ENCODE measurements around a stretch of chr11.

DNA sequence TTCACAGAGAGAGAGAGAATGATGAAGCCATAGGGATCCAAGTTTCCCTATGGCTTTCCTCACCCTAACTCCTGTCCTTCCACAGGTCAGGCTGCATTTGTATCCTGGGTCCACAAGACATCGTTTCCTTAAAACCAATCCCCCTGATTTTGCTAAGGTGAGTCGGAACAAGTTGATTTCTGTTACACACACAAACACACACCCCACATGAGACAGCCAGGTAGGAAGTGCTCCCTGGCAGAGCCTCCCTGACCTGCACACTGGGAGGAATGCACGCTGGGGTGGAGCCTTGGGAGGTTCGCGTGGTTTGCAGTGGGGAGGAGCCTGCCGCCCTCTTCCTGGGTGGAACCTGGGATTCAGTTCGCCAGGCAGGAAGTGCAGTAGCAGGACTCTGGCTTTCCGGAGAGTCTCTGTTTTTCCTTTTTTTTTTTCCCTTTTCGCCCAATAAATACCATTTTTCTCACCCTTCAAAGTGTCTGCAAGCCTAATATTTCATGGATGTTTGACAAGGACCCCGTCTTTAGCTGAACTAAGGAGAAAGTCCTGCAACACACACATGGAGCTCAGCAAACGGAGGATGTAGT is 72.7 kb downstream of the PIWIL4 start:
- PRO-cap, result bidirectional peak, plus-strand start at position 359 of the sequence, minus-strand start at position 262 of the sequence
- RAMPAGE, long total RNA, 4 experiments, result no peak in any of the 4 experiments

GRCh38 chr11:94814162-94814766 is 46.1 kb downstream of the AMOTL1 start:
- PRO-cap, result no peak
- RAMPAGE, long total RNA, 4 experiments, result no peak in any of the 4 experiments

DNA sequence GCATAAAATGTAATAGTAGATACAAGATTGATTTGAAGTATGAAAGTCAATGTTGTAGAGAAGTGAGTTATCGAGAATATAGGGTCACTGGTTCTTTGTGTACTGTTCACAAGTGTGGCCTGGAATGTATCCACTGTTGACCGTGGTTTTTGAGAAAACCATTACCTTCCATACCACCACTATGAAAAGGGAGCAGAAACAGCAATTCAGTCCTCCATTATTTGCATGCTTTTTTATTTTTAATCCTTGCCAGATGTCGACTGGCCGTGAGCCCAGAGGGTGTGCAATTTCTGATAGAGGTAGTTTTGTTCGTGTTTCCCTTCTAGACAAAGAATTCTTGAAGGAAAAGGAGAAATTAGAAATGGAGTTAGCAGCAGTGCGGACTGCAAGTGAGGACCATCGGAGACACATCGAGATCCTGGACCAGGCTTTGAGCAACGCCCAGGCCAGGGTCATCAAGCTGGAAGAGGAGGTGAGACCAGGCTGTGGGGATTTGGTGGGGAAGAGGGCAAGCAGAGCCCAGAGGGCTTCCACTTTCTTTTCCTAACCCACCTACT is 81.7 kb downstream of the AMOTL1 start:
- PRO-cap, result no peak
- RAMPAGE, long total RNA, 4 experiments, result no peak in any of the 4 experiments

DNA sequence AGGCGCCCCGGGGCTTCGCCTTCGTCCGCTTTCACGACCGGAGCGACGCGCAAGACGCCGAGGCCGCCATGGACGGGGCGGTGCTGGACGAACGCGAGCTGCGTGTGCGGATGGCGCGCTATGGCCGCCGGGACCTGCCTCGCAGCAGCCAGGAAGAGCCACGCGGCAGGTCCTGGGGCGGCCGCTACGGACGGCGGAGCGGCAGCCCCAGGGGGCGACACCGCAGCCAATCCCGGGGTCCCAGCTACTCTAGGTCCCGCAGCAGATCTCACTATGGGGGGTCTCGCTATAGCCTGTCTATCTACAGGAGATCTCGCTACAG is 12.6 kb downstream of the KDM4E start:
- PRO-cap, result no peak
- RAMPAGE, long total RNA, 4 experiments, result start-site peak on the minus strand in 1 of 4 experiments, centred at position 83 of the sequence, 5 reads per replicate

DNA sequence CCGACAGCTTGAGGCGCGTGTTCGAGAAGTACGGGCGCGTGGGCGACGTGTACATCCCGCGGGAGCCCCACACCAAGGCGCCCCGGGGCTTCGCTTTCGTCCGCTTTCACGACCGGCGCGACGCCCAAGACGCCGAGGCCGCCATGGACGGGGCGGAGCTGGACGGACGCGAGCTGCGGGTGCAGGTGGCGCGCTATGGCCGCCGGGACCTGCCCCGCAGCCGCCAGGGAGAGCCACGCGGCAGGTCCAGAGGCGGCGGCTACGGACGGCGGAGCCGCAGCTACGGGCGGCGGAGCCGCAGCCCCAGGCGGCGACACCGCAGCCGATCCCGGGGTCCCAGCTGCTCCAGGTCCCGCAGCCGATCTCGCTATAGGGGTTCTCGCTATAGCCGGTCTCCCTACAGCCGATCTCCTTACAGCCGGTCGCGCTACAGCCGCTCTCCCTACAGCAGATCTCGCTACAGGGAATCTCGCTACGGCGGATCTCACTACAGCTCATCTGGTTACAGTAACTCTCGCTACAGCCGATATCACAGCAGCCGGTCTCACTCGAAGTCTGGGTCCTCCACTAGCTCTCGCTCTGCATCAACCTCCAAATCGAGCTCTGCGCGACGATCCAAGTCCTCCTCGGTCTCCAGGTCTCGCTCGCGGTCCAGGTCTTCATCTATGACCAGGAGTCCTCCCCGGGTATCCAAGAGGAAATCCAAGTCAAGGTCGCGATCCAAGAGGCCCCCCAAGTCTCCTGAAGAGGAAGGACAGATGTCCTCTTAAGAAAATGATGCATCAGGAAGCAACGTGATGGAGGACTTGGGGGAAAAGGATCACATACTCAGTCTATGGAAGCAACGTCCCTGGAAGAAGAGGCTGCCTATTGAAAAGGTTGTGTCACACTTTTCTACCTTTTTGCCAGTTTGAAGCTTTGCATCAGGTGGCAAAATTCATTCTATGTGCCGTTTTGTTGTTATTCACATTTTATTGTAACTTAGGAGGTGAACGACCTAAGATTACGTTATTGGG is 895 bp downstream of the SRSF8 start:
- PRO-cap, result bidirectional peak, plus-strand start at position 243 of the sequence, minus-strand start at position 145 of the sequence; bidirectional peak, plus-strand start at position 547 of the sequence, minus-strand start at position 557 of the sequence
- RAMPAGE, long total RNA, 4 experiments, result no peak in any of the 4 experiments

- PRO-cap, result bidirectional peak, plus-strand start at chr11:95090455, minus-strand start at chr11:95090268
- RAMPAGE, long total RNA, 4 experiments, result no peak in any of the 4 experiments
Observed at GRCh38 chr11:95089997-95090721, 513 bp downstream of the ENDOD1 start.

DNA sequence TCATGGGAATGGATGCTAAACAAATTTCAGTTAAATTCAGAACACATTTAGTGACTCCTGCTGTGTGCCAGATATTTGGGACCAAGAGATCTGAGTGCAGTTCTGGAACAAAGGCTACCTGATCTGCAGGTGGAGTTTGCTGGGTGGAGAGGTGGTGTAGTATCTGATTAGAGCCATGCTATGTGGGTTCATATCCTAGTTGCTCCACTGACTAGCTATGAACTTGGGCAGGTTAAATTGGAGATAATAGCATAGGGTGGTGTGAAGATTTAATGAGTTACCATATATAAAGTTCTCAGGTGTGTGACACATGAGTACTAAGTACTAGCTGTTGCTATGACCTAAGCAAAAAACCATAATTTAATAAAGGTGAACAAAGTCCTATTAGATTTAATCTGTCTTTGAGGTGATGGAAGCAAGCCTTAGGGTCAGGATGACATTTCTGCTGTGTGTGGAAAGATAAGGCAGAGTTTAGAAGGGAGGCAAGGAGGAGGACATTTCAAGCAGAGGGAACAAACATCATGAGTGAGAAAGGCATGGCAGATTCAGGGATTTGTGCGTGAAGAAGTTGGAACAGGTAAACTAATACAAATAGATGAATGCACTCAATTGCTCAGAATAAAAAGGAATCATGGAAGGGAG is 2.1 kb downstream of the ENDOD1 start:
- PRO-cap, result no peak
- RAMPAGE, long total RNA, 4 experiments, result no peak in any of the 4 experiments

GRCh38 chr11:95151394-95152086 is 61.9 kb downstream of the ENDOD1 start:
- PRO-cap, result bidirectional peak, plus-strand start at chr11:95151699, minus-strand start at chr11:95151584
- RAMPAGE, long total RNA, 4 experiments, result no peak in any of the 4 experiments

DNA sequence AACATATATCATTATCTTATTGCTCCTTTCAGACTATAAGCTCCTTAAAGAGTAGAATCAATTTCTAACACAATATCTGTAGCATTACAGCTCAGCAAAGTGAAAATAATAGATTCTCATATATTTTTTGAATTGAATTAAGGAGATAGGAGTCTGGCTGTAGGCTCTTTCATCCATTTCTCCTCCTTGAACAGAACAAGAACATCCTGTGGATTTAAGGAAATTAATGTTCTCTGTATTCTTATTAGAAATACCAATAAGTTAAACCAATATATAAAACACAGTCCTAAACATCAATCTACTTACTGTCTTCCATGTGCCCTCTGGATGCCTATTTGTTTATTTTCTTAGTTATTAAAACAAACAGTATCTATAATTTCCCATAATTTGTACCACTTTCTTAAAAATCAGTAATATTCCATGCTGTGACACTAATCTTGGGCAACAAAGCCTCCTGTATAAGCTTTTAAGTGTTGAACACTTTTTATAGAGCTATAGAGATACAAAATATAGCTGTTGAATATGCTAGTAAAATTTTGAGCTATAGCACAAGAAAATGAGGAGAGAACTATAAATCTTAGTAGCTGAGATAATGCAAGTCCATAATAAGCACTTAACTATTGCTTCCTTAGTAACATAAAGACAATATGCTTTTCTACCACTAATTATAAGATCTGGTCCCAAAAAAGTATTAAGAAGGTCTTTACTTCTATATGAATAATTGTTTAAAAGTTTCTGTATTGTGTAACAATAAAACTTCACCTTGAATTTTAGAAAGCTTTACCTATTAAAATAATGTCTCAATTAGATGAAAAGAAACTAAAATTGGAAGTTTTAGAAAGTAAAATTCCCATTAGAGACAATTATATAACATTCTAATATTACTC is 28.6 kb downstream of the SESN3 start:
- PRO-cap, result no peak
- RAMPAGE, long total RNA, 4 experiments, result no peak in any of the 4 experiments

- PRO-cap, result bidirectional peak, plus-strand start at chr11:95231585, minus-strand start at chr11:95231480; unidirectional peak, plus-strand start at chr11:95231837
- RAMPAGE, long total RNA, 4 experiments, result start-site peak on the plus strand in 3 of 4 experiments, at chr11:95231545-95231585 at its widest, 5 to 10 reads per replicate
Observed at GRCh38 chr11:95231523-95232150, 635 bp upstream of the SESN3 start.

- PRO-cap, result no peak
- RAMPAGE, long total RNA, 4 experiments, result no peak in any of the 4 experiments
Observed at GRCh38 chr11:95682353-95682692, 107.3 kb downstream of the FAM76B start.

DNA sequence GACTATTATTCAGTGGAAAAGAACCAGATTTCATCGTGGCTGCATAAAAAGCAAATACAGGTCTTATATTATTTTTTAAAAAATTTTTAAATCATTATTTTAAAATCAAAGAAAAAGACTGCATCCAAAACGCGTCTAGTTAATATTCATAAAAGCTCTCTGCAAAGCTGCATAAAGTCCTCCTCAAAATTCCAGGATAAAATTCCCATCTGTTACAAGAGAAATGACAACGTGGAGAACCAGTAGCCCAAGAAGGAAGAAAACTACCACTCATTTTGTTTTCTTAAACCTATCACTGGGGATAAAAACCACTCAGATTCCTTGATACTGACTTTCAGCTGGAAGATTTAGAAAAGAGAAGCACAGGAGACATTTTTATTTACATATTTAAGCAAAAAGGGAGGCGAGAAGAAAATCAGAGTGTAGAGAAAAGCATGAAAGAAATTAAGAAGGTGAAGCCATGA is 922 bp downstream of the MTMR2 start:
- PRO-cap, result unidirectional peak, plus-strand start at position 215 of the sequence
- RAMPAGE, long total RNA, 4 experiments, result no peak in any of the 4 experiments

DNA sequence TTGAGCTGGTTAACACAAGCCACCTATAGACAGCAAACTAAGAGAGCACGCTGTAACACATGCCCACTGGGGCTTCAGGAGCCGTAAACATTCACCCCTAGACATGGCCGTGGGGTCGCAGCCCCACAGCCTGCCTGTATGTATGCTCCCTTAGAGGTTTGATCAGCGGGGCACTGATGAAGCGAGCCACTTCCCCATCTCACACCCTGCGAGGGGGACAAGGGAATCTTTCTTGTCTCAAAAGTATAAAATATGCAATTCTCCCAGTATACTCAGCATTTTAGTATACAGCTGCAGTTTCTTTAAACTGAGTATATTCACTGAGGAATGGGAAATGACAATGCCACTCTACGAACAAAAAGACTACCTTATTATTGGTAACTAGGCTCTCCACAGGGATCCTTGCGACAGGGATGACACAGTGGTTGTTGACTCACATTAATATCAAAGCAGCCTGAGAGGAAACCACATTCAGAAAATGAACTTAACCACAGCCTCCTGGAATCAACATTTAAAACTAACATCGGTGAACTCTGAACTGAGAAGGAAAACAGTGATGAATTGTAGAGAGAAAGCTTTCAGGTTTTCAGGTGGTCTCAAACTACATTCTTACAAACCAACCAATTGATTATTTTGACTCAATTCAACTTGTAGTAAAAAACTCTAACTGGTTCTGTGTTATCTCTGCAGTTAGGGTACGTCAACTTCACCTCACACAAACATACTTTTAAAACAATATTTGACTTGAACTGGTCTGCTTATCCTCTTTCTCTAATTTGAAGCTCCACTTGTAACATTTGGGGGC is 90.2 kb upstream of the MTMR2 start:
- PRO-cap, result no peak
- RAMPAGE, long total RNA, 4 experiments, result no peak in any of the 4 experiments

DNA sequence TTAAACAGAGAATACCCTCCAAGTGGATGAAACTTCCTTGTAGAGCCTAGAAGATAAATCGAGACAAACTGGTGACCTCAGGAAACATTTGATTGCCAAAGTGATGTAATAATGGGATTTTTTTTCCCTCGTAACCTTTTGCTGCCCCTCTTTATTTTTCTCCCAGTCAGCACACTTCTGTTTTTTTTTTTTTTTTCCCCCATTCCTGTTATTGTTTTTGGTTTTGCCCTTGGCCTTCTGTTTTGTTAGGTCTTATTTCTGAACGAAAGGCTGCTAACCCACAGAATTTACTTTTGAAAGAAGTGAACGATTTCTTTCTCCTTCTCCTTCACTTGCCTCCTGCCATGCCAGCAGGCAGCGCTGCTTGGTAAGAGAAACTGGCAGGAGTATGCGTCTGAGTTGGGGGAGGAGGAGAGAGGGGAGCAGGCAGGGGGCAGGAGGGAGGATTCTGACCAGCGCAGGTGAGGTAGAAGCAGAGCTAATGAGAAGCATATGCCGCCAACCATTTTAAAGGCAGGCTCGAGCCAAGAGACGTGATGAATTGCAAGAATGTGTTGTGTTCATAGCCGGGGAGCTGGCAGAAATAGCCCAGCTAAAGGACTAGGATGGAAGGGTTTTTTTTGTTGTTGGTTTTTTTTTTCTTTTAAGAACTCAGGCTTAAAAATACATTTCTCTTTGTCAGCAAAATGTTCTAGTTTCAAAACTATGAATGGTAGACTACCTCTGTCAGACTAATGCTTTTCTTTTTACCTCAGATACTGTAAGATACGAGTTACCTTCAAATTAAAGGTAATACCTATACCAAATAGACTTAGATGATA is 122.0 kb upstream of the MTMR2 start:
- PRO-cap, result no peak
- RAMPAGE, long total RNA, 4 experiments, result no peak in any of the 4 experiments

GRCh38 chr11:96057779-96058284 is 133.9 kb upstream of the MTMR2 start:
- PRO-cap, result no peak
- RAMPAGE, long total RNA, 4 experiments, result no peak in any of the 4 experiments

DNA sequence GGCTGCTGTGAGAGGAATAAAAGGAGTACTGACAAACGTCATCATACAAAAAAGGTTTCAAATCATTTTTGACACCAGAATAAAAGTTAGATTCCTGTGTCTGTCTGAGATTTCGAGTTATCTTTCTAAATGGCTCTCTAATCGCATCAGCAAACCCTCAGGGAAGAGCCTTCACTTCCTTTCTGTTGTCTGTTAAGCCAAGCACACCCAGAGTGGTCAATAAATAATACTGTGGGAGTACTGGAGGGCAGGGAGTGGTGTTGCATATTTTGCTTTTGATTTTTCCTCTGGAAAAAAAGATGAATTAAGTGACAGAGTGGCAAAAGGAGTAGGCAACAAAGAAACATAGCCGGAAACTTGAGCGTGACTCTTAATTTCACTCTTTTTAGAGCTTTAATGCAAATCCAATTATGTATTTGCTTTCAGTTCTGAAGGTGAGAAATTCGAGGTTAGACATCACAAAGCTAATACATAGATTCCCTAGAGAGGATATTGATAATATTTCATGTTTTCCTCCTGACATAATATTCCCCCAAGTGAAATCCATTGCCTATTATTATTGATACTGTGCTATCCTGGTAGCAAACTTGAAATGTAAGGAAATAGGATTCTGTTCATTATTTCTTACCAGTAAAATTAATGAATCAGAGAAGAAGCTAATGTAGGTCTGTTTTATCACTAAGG is 150.9 kb upstream of the MTMR2 start:
- PRO-cap, result no peak
- RAMPAGE, long total RNA, 4 experiments, result no peak in any of the 4 experiments

DNA sequence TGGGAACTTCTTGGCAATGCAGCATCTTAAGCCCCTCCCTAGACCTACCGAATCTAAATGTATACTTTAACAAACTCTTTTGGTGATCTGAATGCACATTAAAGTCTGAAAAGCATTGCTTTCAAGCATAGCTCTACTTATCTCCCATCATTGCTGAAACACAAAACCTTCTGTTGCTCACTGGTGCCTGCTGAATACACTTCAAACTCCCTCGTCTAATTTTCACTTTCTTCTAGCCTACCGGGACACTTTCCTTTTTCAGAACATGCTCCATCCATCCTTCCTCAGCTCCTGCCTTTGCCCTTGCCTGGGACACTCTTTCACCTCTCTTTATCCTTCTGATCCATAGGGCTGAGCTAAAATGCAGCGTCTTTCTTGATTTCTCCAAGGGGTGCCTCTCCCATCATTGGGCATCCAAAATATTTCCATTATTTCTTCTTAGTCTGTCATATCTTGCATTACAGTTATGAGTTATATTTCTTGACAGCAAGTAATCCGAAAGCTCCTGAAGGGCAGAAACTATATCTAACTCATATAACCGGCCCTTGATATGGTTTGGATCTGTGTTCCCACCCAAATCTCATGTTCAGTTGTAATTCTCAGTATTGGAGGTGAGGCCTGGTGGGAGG is 192.0 kb downstream of the MAML2 start:
- PRO-cap, result no peak
- RAMPAGE, long total RNA, 4 experiments, result no peak in any of the 4 experiments

- PRO-cap, result no peak
- RAMPAGE, long total RNA, 4 experiments, result no peak in any of the 4 experiments
Observed at GRCh38 chr11:96154646-96155492, 188.1 kb downstream of the MAML2 start.

- PRO-cap, result bidirectional peak, plus-strand start at chr11:96156129, minus-strand start at chr11:96155869; unidirectional peak, minus-strand start at chr11:96156522
- RAMPAGE, long total RNA, 4 experiments, result no peak in any of the 4 experiments
Observed at GRCh38 chr11:96155726-96156821, 186.9 kb downstream of the MAML2 start.

DNA sequence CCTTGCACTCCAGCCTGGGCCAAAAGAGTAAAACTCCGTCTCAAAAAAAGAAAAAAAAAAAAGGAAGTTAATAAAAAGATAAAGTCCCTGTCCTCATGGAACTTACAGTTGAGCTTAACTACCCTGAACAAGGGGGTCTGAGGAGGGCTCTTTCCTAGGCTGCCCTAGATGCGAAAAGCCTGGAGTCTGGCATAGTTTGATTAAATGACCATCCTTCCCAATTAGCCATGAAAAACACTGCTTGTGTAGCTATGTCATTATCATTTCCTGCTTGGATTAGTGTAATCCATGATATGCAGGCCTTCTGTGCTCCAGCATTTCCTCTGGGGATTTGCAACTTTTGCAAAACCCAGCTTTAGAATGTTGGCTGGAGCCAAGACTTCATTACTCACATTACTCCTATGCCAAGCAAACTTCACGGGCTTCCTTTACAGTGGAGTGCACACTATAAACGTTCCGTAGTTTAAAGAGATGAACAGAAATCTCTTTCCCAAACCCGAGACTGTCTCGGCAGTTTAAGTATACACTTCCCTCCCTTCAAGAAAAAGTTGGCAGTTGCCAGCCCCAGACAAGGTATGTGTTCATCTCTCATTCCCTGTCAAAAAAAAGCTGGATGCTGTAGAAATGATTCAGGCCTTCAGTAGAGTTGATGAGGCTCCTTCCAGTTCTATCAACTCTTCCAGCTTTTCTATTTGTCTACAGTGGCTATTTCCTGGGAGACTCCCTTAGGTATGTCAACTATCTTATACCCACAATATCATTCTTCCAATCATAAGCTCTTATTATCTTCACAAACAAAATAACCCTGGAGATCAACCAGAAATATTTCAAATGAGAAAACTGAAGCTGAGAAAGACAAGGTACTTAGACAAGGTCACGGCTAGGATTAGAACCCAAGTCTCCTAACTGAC is 180.1 kb downstream of the MAML2 start:
- PRO-cap, result no peak
- RAMPAGE, long total RNA, 4 experiments, result no peak in any of the 4 experiments